Skin of body (tissue), 2 donors: ENCODE results near the gene MFSD9.

- RAMPAGE, long total RNA = no peak
Measured at GRCh38 chr2:102037620-102038229, 46.0 kb downstream of the IL1R2 start.

GRCh38 chr2:102046070-102046616 is 54.4 kb downstream of the IL1R2 start:
- RAMPAGE, long total RNA = no peak

DNA sequence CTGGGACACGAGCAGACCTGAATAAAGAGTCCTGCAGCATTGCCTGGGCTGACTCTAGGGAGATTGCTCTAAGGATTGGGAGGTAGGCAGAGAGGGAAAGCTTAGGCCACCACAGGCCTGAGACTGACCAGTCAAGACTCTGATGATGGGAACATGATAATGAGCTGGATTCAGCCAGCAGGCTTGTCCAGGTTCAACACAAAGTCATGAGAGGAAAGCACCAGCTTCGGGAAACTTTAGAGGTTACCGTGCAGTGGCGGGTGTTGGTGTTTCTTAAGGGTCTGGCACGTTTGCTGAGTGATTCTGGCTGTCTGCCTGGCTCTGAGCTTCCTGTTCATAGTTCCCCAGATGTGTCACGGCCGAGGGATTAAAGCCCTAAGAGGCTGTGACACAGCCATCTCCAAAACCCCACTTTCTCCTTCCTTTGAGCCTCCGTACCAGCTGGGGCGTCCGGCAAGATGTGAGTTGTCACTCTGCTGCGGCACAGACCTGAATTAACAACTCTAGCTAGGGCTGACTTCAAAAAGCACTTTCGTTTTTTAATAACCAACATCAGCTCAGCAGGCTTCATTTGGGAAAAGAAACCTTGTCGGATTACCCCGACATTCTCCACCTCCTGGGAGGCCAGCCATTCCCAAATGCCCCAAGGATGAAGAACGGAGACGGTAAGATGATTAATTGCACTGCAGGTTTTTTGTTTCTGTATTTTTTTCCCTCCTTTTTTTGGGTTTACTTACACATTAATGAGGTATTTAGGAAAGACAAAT is 38.2 kb upstream of the IL1R1 start:
- RAMPAGE, long total RNA = no peak

DNA sequence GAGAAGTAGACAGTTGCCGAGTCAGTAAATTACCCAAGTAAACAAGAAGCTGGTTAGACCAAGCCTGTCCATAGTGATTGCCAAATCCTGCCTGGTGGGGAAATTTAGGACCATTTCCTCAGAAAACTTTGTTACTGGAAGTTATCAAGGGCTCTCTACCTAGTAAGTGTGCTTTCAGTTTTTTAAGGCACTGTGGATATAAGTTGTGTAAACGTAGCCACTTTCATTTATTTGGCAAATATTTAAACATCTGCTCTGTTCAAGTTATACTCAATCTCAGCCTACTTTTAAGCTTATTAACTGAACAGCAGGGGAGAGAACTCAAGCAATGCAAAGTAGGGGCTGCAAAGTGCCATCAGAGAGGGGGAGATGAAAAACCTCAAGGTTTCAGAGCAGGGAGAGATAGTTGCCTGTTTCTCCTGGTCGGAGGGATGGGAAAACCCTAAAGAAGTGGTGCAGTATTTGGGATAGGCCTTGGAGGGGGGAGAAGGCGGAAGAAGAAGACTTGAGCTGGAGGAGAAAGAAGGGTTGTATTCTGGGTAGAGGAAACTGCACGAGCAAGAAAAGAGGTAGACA is 27.2 kb upstream of the IL1R1 start:
- RAMPAGE, long total RNA = no peak

GRCh38 chr2:102142029-102142186 is 638 bp upstream of the IL1R1 start:
- RAMPAGE, long total RNA = no peak

- RAMPAGE, long total RNA = no peak
Measured at GRCh38 chr2:102245600-102246191, 58.9 kb downstream of the IL1RL2 start.

- RAMPAGE, long total RNA = no peak
Measured at GRCh38 chr2:102317700-102318754, 6.7 kb downstream of the IL1RL1 start.

GRCh38 chr2:102338024-102338496 is 17.5 kb upstream of the IL18R1 start:
- RAMPAGE, long total RNA = no peak

- RAMPAGE, long total RNA = no peak
Measured at GRCh38 chr2:102634411-102635123, 15.2 kb downstream of the SLC9A2 start.

- RAMPAGE, long total RNA = start-site peak on the plus strand at chr2:102736908-102736932, 40 and 10 reads in 2 replicates
Measured at GRCh38 chr2:102736064-102737200, at the start of gene MFSD9. MFSD9 (minus strand) TSS chr2:102736888.

DNA sequence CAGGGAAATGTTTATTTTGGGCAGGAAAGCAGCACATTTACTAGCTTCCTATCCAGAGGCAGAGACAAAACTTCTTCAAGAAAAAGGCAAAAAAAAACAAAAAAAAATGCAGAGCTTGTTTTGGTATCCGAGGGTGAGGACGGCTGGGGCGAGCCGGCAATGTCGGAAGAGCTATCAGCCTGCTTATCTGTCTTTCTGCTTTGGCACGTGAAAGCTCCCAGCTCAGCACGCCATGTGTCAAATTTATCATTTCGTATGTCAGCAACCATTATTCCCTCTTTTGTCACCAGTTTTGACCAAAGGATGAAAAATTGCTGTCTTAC is 532.2 kb upstream of the POU3F3 start:
- RAMPAGE, long total RNA = no peak

DNA sequence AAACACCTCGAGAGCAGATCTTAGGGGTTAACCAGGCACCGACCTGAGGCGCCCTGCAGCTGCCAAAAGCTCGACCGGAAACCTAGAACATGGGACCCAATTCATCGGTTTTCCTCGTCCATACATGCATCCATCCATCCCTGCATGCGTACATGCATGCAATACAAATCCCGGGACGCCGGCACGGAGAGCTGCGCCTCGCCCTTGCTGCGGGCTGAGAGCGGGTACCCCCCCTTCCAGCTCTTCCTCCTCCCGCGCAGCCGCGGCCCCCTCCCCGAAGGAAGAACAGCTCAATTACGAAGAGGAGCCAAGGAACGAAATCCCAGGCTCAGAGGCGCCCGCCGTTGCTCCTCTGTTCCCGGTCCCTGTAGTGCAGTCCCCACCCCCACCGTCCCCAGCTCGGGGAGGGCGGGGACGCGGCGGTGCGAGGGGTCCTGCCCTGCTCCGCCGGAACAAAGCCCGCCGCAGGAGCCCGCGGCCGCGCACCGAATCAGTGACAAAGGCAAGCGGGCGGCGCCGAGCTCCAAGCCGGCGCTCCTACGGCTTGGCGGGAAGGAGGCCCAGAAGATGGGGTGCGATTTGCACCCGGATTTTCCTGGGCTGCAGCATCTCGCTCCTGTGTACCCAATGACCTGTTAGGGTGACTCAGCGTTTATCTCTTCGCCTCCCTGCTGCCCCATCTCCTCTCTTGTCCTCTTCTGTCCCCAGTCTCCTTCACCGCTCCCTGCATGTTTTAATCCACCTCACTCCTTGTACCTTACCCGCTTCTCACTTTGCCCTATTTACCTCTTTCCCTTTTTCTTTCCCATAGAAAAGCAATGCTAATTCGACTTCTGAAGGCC is 8.9 kb upstream of the POU3F3 start:
- RAMPAGE, long total RNA = no peak

DNA sequence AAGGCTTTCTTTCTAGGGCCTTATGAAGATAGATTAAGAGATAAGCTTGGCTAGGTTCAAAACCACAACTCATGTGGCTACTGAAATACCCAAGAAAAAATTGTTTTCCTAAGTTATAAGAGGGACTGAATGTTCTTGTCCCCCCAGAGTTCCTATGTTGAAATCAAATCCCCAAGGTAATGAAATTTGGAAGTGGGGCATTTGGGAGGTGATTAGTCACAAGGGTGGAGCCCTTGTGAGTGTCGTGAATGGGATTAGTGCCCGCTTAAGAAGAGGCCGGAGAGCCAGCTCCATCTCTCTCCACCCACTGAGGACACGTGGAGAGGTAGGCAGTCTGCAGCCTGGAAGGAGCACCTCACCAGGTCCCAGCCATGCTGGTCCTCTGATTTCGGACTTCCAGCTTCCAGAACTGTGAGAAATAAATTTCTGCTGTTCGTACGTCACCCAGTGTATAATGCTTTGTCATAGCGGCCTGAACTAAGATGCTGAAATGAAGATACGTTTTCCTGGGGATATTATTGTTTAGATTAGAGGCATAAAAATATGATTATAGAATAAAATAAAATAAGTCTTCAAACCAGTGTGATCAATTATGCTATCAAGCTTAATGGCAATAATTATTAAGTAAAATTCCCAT is 44.1 kb downstream of the POU3F3 start:
- RAMPAGE, long total RNA = no peak

DNA sequence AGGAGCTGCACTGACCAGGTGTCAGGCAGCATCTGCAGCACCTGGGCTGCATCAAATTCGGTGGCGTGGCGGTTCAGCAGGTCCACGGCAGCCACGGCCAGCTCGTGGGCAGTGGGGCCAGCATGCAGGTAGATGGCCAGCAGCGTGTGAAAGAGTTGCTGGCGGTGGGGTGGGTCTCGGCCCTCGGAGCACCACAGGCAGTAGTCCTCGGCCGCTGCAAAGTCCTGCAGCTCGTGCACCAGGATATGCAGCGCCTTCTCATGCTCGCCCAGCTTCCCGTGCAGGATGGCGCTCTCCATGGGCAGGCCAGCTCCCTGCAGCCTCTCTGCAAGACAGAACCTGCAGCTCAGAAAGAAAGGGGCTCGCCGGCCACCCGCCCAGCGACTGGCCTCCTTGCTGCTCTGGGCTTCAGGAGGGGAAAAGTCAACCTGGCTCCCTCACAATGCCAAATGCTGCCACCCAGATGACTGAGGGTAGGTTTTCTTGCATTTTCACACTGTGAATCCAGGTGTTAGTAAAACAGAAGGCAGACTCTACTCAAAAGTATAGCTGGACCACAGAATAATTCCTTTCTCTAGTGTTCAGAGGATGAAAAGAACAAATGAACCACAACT is 27.9 kb downstream of the GPR45 start:
- RAMPAGE, long total RNA = no peak

GRCh38 chr2:105743605-105744329 is 945 bp upstream of the NCK2 start:
- RAMPAGE, long total RNA = no peak

- RAMPAGE, long total RNA = no peak
Measured at GRCh38 chr2:105753477-105754642, 9.1 kb downstream of the NCK2 start.

DNA sequence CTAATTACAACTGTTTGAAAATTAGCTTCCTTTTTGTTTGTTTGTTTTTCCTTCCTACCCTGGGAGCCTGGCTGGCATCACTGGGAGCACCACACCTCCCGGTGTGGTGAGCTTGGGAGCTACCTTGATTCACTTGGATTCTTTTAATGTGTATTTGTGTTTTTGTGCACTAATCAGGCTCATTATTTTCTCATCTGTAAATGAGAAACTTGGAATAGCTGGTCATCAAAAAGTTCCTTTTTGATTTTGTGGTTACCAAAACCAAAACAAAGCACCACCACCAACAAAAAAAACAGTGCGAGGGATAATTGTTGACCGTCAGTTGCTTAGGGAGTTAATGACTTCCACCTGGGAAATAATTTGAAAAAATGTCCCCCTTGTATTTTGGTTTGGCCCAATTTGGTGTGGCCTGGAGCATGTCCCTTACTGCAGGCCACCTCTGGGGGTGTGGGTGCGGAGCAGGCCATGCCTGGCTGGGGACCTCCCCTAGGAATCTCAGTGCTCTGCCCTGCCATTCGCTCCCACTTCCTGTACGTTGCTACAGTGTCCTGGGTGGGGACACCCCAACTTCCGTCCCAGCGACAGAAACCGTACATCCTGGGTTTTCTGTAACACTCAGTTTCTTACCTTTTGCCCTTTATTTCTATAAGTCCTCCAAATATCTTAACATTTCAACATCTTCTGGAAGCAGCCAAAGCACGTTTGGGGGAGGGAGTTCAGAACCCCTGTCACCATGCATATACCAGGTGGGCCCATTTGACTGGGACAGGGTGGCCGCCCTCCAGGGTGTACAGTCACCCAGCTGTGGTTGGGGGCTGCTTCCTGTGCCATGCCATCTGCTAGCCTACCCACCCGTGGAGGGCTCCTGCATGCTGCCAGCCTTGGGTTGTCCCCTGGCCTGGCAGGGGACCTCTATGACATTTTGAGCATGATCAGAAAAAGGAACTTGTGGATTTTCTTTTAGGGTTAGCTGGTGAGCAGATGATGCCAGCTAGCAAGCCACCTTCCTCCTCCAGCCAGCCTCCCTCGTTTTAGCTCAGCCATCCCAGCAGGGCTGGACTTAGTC is 31.3 kb downstream of the NCK2 start:
- RAMPAGE, long total RNA = no peak

- RAMPAGE, long total RNA = no peak
Measured at GRCh38 chr2:105776924-105777533, 32.3 kb downstream of the NCK2 start.

DNA sequence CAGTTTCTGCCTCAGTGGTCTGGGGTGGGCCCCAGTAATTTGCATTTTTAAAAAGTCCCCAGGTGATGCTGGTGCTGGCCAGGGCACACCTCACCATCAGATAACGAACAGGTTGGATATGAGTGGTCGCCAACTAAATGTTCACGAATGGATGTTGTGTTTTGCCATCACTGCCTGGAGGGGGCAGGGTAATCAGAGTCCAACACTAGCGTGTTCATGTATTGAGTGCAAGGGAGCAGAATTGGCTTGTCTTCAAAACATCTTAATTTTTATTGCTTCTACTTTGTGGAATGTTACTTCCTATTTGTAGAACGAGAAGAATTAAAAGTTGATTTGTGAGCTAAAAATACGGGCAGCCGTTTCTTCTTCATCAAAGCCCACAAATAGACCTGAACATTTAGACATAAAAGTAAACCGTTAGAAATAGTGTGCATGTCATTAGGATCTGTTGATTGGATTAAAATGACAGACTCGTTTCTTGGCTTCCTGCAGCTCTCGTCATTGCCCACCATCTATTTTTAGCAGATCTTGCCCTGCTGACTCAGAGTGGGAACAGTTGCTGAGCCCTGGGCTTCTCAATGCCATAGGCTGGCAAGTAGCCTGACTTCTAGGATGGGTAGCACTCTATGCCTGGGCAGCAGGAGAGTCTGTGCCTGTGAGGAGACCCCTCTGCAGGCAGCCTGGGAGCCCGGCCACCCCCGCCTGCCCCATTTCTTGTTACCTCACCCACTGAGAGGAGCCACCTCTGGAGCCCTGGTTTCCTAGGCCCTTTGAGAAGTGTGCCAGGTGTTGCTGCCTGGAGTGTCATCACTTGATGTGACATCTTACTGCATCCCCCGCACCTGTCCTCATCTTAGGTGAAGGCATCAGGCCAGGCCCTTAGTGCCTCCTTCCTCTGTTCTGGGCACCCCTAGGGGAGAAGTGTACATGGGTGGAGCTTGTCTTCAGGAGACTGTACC is 45.4 kb downstream of the NCK2 start:
- RAMPAGE, long total RNA = no peak

DNA sequence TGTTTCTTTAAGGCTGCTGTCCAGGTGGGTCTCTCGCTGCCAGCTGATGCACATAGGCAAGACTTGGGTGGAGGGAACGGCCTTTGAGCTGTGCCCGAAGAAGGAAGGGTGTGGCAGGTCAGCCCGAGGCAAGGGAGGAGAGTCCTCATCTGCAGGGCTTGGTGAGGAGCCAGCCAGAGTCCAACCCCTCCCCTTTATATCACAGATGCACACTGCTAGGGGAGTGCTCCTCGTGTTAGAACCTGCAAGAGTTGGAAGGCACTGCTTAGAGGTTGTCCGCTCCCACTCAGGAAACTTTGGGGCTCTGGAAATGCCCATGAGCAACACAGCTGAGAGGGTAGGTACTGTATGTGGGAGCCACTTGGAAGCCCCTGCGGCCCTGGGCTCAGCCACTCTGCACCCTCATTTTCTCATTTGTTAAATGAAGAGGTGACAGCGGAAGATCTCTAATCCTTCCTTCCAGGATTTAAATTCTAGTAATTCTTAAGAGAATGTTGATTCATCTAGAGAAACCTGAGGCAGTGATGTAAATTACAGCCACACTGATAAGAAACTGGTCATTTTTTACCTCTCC is 46.1 kb downstream of the NCK2 start:
- RAMPAGE, long total RNA = no peak